Sigmoid colon (tissue), 4 donors: ENCODE measurements around a stretch of chr3.

GRCh38 chr3:73490573-73491152 is 134.1 kb downstream of the PDZRN3 start:
- PRO-cap: no peak
- RAMPAGE, long total RNA, 4 experiments: no peak in any of the 4 experiments

GRCh38 chr3:73624012-73624853 is 508 bp downstream of the PDZRN3 start:
- PRO-cap: no peak
- RAMPAGE, long total RNA, 4 experiments: no peak in any of the 4 experiments

- PRO-cap: no peak
- RAMPAGE, long total RNA, 4 experiments: no peak in any of the 4 experiments
These were observed 102.3 kb upstream of the PDZRN3 start for GRCh38 chr3:73727016-73727458.

- PRO-cap: no peak
- RAMPAGE, long total RNA, 4 experiments: no peak in any of the 4 experiments
These were observed 321.7 kb upstream of the FRG2C start for GRCh38 chr3:75342426-75342850.

DNA sequence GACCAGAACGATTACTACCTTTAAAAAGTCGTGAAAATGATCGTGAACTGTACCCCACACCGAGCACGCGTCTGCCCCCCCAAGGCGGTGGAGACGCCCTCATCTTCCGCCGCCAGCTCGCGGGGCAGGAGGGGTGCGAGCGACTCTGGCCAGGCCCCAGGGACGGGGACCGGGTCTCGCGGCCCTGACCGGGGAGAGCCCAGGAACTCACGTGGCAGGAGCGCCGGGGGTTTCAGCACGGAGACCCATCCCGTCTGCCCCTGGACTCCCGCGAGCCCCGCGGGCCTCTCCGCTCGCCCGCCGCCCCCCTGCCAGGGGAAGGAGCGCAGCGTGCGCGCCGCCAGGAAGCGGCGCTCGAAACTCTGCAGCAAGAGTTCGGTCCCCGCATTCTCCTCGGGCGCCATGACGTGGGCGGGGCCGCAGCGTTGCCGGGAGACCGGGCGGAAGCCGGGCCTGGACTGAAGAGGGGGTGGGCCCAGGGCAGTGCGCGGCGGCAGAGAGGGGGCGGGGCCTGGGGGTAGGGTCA is 229.4 kb upstream of the FRG2C start:
- PRO-cap: unidirectional peak, minus-strand start at position 404 of the sequence
- RAMPAGE, long total RNA, 4 experiments: start-site peak on the minus strand in 3 of 4 experiments, centred at positions 368 to 412 of the sequence, 28 to 80 reads per replicate

GRCh38 chr3:75669279-75669877 is 5.2 kb downstream of the FRG2C start:
- PRO-cap: no peak
- RAMPAGE, long total RNA, 4 experiments: no peak in any of the 4 experiments

- PRO-cap: no peak
- RAMPAGE, long total RNA, 4 experiments: no peak in any of the 4 experiments
These were observed 428.2 kb downstream of the ROBO2 start for GRCh38 chr3:77468179-77468410.

GRCh38 chr3:78378626-78378948 is 1338.7 kb downstream of the ROBO2 start:
- PRO-cap: no peak
- RAMPAGE, long total RNA, 4 experiments: no peak in any of the 4 experiments

GRCh38 chr3:81622121-81622958 is 139.1 kb downstream of the GBE1 start:
- PRO-cap: no peak
- RAMPAGE, long total RNA, 4 experiments: no peak in any of the 4 experiments

- PRO-cap: no peak
- RAMPAGE, long total RNA, 4 experiments: no peak in any of the 4 experiments
These were observed 424.6 kb downstream of the CADM2 start for GRCh38 chr3:85383367-85383837.

DNA sequence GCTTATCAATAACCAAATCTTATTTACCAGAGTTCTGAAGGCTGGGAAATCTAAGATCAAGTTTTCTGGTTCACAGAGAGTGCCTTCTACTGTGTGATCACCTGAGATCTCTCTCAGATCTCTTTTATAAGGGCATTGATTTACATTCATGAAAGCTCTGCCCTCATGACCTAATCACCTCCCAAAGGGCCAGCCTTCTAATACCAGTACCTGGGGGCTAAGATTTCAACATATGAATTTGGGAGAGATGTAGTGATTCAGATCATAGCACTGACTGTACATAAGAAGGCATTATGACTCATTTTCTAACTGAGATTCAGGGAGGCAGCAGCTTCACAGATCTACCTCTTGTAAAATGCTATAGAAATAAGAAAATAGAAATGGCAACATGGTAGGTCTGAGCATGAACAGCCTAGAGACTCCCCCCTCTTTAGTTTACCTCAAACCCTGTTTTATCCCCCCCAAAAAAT is 39.6 kb downstream of the VGLL3 start:
- PRO-cap: no peak
- RAMPAGE, long total RNA, 4 experiments: no peak in any of the 4 experiments

DNA sequence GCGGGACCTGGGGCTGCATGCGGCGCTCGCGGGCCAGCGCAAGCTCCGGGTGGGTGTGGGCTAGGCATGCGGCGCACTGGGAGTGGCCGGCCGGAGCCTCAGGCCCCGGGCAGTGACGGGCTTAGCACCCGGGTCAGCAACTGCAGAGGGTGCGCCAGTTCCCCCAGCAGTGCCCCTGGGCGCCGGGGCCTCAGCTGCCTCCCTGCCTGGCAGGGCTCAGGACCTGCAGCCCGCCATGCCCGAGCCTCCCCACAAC is 98.9 kb upstream of the POU1F1 start:
- PRO-cap: no peak
- RAMPAGE, long total RNA, 4 experiments: no peak in any of the 4 experiments

- PRO-cap: no peak
- RAMPAGE, long total RNA, 4 experiments: no peak in any of the 4 experiments
These were observed 3.7 kb downstream of the CGGBP1 start for GRCh38 chr3:88054881-88055734.

- PRO-cap: no peak
- RAMPAGE, long total RNA, 4 experiments: no peak in any of the 4 experiments
These were observed 39.5 kb downstream of the C3orf38 start for GRCh38 chr3:88189109-88189710.

- PRO-cap: no peak
- RAMPAGE, long total RNA, 4 experiments: no peak in any of the 4 experiments
These were observed 55.7 kb downstream of the C3orf38 start for GRCh38 chr3:88205527-88205756.

DNA sequence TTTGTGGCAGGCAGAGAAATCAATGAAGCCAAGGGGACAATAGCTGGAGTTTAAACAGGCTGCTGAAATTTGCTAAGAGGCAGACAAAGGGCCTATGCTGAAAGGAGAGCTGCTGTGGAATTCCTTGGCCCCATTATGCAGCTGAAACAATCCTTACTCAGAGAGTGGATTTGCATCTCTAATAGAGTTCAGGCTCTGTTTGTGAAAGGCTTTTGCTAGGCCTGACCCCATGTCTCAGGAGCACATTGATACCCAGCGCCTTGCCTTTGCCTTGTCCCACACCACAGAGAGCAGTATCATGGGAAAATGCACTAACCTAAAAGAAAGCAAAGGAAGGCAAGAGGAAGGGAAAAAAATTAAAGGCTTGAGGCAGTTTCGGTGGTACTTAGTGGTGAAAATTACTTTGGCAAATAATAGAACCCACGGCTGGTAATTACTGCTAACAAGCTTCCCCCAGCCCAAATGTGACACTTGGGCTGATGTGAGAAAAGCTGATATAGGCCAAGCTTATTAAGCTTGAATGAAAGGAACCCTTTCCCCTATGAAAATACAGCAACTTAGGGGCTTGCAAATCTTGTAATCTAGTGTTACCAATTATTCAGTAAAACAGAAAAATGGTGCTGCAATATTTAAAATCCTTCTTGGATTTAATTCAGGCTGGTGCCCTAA is 194.9 kb upstream of the EPHA3 start:
- PRO-cap: no peak
- RAMPAGE, long total RNA, 4 experiments: no peak in any of the 4 experiments

DNA sequence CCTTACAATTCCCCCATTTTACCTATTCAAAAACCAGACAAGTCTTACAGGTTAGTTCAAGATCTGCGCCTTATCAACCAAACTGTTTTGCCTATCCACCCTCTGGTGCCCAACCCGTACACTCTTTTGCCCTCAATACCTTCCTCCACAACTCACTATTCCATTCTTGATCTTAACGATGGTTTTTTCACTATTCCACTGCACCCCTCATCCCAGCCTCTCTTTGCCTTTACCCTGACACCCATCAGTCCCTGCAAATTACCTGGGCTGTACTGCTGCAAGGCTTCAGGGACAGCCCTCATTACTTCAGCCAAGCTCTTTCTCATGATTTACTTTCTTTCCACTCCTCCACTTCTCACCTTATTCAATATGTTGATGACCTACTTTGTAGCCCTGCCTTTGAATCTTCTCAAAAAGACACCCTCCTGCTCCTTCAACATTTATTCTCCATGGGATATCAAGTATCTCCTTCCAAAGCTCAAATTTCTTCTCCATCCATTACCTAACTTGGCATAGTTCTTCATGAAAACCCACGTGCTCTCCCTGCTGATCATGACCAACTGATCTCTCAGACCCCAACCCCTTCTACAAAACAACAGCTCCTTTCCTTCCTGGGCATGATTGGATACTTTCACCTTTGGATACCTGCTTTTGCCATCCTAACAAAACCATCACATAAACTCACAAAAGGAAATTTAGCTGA is 32.7 kb downstream of the PROS1 start:
- PRO-cap: no peak
- RAMPAGE, long total RNA, 4 experiments: no peak in any of the 4 experiments

GRCh38 chr3:94058654-94059854 is 3.7 kb downstream of the DHFR2 start:
- PRO-cap: no peak
- RAMPAGE, long total RNA, 4 experiments: start-site peak on the minus strand in 1 of 4 experiments, at chr3:94058806-94058892 at its widest, 5 reads per replicate

DNA sequence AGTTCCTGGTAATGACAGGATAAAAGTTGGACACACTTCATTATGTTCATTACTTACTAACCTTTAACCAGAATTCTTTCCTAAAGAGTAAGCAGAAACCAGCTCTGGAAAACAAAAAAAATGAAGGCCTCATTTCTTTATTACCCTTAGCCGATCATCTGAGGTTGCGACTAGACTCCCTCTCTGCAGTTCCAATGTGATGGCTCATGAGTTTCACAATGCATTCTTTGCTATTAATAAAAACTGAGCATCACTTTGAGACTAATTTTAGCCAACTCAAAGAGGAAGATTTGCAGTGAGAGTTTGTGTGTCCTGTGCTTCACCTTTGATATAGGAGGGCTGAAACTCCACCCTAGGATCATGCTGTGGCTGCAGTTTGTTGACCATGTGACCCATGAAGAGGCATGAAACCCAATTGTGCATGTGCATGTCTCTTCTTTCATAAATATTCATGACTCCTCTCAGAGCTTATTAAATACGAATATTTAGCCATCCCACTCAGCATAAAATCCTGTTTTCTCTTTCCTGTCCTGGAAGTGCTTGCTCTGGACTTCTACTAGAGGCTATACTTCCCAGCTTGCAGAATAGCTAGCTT is 1072.2 kb downstream of the NSUN3 start:
- PRO-cap: no peak
- RAMPAGE, long total RNA, 4 experiments: no peak in any of the 4 experiments

- PRO-cap: no peak
- RAMPAGE, long total RNA, 4 experiments: no peak in any of the 4 experiments
These were observed 54.2 kb downstream of the CRYBG3 start for GRCh38 chr3:97875738-97876621.